A172 (cell line): Measurements from ENCODE around the genes ANKH and FBXL7.

GRCh38 chr5:14225849-14226607 lies 82.9 kb downstream of the TRIO start:
- RAMPAGE, long total RNA = no peak

DNA sequence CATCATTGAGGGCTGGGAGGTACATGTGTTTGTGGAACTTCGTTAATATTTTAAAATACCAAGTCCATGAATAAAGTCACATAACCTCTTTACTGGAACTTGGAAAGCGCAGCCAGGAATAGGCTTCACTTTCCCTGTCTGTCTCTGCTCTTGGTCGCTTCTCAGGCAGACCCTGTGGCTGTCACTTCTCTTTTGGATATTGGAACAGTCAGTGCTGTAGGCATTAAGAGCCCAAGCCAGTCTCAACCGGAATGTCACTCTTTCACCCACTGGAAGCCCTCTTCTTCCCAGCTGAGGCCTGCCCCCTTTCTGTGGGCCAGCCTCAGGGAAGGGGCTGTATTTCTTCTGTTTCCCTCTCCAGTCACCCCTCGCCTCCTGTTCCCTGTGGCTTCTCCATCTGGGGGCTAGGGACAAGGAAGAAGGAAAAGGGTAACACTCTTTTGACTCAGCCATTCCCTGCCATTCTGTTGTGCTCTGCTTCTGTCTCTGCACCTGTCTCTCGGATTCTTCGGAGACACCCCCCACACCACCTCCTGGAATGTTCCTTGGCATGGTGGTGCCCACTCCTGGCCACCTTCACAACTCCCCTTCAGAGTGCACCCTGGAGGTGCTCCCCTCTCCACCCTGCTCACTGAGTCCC lies 103.3 kb downstream of the TRIO start:
- RAMPAGE, long total RNA = no peak

DNA sequence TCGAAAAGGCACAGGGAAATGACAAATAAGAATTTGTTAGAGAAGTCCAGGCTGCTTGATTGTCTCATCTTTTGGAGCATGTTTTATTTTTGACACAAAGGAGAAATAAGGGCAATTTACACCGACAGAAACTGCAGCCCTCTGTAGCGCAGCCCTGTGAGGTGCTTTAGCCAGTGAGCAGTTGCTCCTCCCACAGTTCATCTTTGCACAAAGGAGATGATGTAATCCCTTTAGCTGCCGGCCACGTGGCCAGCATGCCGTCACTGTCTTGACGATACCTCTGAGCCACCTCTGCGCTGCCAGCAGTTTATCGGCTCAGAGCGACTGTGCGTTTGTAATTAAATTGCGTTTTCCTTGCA lies 106.8 kb downstream of the TRIO start:
- RAMPAGE, long total RNA = no peak

DNA sequence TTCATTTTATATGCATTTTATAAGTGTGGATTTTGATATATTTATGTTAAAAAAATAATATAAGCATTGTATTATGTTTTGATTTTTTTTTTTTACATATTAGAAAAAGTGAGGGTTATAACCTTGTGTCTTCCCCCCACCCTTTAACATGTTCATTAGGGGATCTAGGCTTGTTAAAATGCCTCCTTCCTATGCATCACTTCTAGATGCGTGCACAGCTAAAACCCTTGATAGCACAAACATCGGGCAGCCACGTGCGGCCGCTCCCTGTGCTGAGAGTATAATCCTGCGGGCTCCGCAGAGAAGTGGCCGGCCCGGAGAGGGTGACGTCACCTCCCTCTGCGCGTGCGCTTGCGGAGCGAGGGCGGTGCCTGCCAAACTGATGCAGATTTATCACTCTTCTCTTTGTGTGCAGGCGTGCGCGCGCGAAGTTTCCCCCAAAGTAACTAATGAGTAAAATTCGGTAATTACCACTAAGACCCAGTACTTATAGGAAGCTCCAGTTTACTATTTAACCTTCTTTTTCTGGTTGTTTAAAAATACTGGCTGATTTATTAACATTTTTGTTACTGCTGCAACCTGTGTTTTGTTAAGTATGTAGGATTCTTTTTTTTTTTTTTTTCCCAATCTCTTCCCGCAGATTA lies 121.5 kb downstream of the TRIO start:
- RAMPAGE, long total RNA = no peak

- RAMPAGE, long total RNA = no peak
Measured at GRCh38 chr5:14290540-14291563, 147.7 kb downstream of the TRIO start.

DNA sequence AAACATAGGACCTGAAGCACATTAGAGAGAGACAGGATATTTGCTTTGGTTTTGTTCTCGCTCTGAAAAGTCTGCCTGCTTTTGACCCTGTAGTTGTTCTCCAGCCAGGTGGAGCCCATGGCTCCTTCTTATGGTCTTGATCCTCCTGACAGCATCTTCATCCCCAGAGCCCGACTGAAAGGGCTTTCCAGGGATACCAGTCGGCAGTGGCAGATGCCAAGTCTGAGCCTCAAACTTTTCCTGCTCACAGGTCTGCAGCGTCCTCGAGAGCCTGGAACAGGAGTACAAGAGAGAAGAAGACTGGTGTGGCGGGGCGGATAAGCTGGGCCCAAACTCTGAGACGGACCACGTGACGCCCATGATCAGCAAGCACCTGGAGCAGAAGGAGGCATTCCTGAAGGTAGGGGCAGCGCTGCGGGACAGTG lies 212.5 kb upstream of the OTULINL start:
- RAMPAGE, long total RNA = no peak

GRCh38 chr5:14440120-14440496 lies 141.5 kb upstream of the OTULINL start:
- RAMPAGE, long total RNA = no peak

GRCh38 chr5:14487574-14488345 lies 93.8 kb upstream of the OTULINL start:
- RAMPAGE, long total RNA = no peak

- RAMPAGE, long total RNA = no peak
Measured at GRCh38 chr5:14681360-14682115, 17.0 kb downstream of the OTULIN start.

GRCh38 chr5:14760569-14761005 lies 96.1 kb downstream of the OTULIN start:
- RAMPAGE, long total RNA = no peak

DNA sequence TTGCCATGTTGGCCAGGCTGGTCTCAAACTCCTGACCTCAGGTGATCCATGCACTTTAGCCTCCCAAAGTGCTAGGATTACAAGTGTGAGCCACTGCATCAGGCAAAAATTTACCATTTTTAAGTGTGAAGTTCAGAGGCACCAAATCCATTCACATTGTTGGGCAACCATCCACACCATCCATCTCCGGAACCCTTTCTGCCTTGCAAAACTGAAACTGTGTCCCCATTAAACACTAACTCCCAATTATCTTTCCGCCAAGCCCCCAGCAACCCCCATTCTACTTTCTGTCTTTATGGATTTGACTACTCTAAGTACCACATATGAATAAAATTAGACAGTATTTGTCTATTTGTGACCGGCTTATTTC lies 30.1 kb downstream of the ANKH start:
- RAMPAGE, long total RNA = no peak

DNA sequence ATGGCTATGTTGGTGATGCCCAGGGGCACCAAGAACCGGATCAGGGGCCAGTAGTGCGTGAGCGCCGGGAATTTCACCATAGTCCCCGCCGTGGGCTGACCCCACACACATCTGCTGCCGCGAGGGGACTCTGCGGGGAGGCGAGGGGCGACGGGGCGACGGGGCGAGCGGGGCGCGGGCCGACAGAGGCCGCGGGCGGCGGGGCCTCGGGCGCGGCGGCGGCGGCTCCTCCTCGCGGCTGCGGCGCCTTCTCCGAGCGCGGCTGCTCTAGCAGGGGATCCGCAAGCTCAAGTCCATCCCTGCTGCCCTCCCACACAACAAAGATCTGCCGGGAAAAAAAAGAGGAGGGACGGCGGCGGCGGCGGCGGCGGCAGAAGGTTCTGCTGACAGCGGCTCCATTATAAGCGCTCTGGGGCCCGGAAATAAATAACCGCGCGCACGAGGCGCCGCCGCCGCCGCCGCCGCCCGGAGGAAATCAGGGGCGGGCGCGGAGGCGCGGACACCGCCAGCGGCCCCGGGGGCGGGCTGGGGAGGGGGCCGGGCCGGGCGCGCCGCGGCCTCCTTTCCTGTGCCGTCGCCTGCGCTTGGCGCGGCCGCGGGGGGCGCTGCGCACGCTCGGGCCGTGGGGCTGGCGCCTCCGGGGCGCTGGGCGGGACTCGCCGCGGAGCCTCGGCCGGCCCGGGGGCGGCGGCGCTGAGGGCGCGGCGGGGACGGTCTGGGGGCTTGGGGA lies at the start of gene ANKH:
Gene ANKH, minus strand, starts transcription at position 411 of the 730 bp plus-strand sequence.
- RAMPAGE, long total RNA = no peak

GRCh38 chr5:14998559-14999001 lies 127.0 kb upstream of the ANKH start:
- RAMPAGE, long total RNA = no peak

GRCh38 chr5:15425431-15425936 lies 74.5 kb upstream of the FBXL7 start:
- RAMPAGE, long total RNA = no peak

- RAMPAGE, long total RNA = no peak
Measured at GRCh38 chr5:15499509-15499847, 502 bp upstream of the FBXL7 start.

- RAMPAGE, long total RNA = no peak
Measured at GRCh38 chr5:15499848-15500382, at the start of gene FBXL7. FBXL7 (plus strand) TSS chr5:15500180.

DNA sequence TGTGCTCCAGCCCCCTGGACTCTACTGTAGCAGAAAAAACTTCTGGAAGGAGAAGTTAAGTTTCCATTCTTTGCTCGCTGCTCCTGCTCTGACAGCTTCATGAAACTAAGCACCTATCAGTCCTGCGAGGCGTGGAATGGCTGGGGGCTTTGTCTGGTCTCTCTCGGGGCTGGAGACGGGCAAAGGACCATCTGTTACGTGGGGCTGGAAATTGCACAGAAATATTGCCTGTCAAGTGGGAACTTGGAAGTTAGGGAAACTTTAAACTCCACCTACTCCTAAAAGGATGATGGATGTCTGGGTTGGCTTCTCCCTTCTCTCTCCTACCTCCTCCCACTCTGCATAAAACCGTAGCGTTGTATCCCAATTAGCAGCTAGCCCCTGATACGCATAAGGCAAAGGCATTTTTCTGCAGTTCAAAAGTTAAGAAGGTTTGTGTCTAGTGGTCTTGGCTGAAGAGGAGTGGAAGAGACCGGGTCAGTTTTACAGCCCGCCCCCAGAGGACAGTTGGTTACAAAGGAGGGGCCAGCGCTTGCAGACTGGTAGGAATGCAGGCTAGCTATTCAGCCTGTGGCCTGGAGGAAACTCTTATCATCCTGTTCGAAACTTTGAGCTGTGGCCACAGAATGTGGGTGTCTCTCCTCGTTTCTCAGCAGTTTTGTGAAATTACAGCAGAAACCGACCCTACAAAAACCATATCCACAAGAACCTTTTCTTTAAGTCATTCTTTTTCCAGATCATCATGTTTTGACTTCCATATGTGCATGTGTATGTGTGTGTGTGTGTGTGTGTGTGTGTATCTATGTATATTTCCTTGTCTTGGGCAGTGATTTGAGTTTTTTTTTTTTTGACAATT lies 1.3 kb downstream of the FBXL7 start:
- RAMPAGE, long total RNA = no peak

GRCh38 chr5:15677134-15677680 lies 177.2 kb downstream of the FBXL7 start:
- RAMPAGE, long total RNA = no peak

GRCh38 chr5:16128968-16129411 lies 50.6 kb downstream of the MARCHF11 start:
- RAMPAGE, long total RNA = no peak

GRCh38 chr5:16522144-16522535 lies 56.5 kb upstream of the ZNF622 start:
- RAMPAGE, long total RNA = no peak